WTC11 (cell line): ENCODE results near the gene TCHP.

DNA sequence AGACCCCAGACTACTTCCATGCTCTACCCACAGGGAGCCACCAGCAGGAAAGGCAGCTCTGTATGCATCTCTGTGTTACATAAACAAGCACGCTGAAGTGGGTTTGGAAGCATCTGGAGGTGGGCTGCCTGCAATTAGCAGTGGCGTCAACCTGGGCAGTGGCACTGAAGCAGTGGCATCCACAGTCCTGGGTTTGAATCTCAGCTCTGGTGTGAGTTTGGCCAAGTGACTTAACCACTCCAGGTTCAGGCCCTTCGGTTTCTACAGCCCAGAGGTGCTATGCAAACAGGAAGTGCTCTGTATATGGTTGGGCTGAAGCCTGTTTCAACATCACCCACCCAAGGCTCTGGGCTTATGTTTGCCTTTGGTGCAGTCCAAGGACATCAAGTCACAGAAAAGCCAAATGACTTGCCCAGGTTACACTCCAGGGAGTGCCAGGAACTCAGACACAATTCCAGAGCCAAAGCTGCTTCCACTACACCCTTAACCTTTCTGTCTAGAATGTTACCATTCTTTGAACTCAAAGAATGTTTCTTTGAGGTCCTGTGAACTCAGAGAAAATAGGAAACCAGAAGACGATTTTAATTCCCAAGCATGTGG is 16.0 kb downstream of the GLTP start:
- PRO-cap = no peak

DNA sequence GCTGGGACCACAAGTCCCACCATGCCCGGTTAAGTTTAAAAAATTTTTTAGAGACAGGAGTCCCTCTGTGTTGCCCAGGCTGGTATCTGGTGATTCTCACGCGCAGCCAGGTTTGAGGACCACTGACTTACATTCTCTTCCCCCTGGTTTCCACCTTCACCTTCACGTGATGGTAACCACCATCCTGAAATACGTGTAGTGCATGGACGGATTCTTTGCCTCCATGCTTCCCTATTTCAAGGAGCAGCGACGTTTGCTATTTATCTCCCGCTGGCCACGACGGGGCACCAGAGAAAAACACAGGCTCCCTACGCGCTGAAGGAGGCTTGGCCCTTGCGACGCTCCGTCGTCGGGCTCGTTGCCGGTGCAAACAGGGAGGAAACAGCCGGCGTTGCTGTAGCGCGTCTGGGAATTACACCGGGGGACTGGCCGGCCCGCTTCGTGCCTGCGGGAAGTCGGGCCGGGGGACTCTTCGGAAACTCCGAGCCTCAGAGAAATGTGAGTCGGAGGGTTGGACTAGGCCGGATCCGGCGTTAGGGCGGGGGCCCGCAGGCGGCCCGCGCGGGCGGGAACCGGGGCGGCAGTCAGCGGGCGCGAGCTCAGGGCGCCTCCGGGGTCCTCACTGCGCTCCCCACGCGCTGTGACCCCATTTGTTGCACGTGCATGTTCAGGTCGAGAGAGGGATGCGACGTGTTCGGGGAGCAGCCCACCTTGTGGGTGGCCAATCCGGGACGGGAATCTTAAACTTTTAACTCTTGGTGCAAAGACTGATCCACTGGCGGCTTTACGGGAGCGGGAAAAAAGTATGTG is at the start of gene TCHP:
Gene TCHP, plus strand, starts transcription at position 346 of the 810 bp plus-strand sequence.
- PRO-cap = bidirectional peak, plus-strand start at position 358 of the sequence, minus-strand start at position 427 of the sequence

DNA sequence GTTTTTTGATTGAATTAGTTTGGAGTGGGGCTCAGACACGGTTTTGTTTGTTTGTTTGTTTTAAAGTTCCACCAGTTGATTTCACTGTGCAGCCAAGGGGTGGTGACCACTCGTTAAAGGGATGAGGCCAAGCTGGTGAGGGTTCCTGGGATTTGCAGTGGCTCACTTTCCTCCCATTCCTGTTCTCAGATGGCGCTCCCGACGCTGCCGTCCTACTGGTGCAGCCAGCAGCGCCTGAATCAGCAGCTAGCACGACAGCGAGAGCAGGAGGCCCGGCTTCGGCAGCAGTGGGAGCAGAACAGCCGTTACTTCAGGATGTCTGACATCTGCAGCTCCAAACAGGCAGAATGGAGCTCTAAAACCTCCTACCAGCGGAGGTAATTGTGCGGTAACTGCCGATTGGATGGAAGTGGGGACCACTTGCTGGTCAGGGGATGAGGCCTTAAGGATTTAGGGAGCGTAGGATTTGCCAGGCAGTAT is 2.8 kb downstream of the TCHP start:
- PRO-cap = no peak

GRCh38 chr12:109948022-109949040 is 47.8 kb downstream of the GIT2 start:
- PRO-cap = no peak

DNA sequence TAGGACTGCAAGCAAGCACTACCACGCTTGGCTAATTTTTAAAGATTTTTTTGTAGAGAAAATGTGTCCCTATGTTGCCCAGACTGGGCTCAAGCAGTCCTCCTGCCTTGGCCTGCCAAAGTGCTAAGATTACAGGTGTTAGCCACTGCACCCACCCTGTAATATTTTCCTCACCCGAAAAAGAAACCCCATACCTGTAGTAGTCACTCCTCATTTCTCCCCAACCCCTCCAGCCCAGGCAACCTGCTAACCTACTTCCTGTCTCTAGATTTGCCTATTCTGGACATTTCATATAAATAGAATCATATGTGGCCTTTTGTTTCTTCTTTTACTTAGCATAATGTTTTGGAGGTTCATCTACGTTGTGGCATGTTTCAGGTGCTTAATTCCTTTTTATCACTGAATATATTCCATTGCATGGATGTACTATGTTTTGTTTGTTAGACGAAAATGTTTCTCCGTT is 6.1 kb downstream of the ANKRD13A start:
- PRO-cap = no peak

DNA sequence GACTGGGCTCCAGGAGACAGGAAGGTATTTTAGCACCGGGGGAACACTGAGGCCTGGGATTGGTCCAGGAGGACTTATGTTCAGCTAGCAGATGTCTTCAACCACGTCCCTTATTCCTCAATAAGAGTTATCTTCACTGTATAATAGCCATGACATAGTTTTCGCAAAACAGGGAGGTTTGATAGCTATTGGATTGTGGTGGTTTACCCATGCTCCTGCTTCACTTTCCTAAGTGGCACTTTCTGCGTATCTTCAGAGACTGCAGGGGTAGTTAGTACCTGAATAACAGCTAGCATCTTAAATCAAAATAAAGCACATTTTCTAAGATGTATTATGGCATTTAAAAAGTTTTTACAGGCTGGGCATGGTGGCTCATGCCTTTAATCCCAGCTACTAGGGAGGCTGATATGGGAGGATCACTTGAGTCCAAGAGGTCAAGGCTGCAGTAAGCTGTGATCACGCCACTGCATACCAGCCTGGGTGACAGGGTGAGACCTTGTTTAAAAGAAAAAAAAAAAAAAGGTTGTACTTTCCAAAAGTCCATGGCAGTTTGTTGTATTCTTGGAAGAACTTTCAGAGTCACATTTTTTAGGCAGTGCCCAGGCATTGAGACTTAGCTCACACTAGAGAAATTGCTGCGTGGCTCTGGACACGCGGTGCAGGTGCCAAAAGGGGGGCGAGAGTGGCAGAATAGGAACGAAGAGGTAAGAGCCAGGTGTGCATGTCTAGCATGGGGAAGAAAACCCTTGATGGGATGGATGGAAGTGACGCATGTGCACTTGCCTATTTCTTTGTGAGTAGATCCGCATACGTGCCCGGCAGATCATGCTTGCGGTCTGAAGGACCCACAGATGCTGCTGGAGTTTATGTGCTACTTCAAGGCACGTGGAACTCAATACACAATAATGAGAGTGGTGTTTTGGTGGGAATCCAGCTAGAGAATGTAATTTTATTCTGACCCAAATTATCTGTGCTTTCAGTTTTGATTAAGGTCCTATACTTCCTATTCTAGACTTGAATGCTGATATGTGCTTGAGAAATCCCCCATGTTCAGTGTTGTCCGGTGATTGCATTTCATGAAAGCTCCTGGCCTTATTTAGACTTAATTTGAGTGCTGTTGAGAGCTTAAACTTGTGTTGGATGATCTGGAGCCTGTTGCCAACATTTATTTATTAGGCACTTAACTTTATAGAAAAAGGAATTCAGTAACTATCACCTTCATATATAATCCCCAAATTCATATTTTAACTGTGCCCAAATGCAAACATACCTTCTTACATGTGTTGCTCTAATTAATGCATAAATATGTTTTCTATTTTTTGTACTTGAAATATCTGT is 11.8 kb downstream of the ANKRD13A start:
- PRO-cap = no peak

DNA sequence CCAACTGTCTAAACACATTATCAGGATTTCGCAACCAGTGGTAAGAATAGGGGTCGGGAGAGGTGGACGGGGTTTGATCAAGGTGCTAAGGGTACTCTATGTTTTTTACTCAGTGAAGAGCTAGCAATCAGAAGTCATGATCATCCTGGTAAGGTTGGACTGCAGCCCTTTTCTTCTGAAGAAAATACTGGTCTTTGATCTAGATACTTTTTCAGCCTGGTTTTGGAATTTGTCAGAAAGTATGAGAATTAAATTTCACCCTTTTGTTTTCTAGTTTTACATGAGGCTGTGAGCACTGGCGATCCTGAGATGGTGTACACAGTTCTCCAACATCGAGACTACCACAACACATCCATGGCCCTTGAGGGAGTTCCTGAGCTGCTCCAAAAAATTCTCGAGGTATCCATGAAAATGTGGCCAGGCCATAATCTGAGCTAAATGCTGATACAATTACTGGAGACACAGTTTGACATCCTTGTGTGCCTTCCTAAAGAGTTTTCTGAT is 13.7 kb downstream of the ANKRD13A start:
- PRO-cap = no peak

DNA sequence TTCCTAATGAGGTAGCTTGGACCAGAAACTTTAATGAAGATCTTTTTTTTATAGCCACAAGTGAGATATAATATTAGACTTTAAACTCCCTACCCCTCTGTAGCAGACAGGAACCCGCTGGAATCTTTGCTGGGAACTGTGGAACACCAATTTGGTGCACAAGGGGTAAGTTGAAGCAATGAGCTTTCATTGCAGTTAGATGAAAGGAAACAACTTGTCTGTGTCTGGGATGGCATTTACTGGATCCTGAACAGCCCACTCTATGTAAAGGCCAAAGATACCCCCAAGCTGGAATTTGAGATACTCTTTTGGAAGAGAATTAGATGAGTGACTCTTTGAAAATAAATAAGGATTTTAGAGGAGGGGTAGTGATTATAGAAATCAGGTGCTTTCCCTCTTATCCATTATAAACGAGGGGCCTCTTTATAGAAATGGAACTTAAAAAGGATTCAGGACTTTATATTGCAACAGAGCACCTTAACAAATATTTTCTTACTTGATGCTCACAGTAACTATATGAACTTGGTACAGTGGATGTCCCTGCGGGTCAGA is 20.6 kb downstream of the C12orf76 start:
- PRO-cap = no peak

DNA sequence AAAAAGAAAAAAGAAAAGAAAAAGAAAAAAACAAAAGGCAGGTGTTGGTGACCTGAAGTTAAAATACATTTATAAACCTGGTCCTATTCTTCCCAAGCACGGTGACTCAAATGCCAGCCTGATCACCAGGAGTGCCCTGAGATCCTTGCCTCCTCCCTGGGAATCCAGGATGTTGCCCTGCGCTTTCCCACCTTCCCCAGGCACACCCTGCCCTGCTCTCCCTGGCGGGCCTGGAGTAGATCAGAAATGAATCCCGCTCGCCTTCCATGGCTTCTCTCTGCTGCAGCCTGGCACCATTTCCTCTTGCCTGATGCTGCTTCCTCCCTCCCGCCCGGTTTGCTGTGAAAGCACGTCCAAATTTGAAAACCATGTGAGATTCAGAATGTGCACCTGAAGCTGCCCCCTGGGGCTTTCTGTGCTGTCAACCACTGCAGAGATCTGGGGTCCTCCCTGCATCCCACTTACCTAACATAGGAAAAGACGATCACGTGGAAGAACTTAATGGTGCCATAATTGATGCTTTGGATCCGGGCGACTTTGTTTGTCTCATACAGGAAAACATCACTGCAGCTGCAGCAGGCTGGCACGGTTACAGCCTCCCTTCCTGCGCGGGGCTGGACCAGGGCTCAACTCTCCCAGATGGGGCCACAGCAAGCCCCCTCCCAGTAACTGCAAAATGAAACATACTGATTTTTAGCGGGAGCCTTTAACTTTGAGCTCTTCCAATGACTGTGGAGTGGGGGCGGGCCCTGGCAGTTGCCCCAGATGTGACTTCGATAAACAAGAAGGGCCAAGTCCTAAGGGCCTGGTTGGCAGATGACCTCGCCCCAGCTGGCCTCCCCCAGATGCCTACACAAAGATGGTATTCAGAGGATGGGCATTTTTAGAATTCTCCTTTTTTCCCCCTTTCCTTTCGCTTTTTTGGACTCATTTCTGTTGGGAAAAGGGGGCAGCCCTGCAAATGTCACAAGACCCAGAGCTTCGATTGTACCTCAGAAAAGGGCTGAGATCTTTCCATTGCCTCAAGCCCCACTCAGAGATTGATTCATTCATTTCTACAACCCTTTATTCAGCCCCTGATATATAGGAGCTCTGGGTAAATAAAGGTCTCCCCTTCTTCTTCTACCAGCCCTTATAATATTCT is 25.0 kb upstream of the C12orf76 start:
- PRO-cap = no peak

DNA sequence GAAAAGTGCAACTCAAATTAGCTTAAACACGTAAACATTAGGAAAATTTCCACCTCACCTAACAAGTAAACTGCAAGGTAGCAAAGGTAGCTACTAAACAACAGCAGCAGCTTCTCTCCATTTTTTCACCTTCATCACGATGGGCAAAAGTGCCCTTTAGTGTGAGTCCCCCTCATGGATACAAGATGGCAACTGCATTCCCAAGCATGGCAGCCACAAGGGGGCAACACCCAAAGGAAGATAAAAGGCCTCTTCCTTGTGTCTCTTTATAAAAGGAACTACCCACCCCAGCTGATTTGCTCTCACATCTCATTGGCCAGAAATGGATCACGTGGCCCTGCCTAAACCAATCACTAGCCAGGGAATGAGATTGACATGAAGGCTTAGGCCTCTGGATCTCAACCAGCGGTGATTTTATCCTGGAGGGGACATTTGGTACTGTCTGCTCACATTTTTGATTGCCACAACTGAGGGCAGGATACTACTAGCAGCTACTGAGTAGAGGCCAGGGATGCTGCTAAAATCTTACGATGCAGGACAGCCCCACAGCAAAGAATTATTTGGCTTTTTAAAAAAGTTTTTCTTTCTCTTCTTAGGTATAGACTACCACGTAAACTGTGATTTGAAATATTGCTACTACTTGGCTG is 21.9 kb upstream of the IFT81 start:
- PRO-cap = bidirectional peak, plus-strand start at position 464 of the sequence, minus-strand start at position 242 of the sequence

DNA sequence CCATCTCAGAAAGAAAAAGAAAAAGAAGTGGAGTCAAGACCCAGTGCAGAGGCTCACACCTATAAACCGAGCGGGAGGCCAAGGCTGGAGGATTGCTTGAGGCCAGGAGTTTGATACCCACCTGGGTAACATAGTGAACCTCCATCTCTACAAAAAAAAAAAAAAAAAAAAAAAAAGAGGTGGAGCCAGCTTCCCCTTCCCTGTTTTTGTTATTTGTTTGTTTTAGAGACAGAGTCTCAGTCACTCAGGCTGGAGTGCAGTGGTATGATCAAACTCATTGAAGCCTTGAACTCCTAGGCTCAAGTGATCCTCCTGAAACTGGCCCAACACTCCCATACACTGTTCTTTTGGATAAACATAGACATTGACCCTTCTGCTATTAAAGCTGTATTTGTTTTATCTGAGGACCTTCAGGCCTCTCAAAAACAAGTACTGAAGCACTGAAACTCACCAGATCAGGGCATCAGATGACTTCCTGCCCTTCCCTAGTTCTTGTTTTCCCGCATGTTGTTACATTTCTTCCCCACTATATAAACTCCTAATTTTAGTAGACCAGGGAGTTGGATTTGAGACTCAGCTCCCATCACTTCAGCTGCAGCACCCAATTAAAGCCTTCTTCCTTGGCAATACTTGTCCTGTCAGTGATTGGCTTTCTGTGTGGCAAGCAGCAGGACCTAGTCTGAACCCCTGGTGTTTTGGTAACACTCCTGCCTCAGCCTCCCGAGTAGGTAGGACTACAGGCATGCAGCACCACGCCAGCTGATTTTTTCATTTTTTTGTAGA is 12.7 kb upstream of the IFT81 start:
- PRO-cap = no peak

DNA sequence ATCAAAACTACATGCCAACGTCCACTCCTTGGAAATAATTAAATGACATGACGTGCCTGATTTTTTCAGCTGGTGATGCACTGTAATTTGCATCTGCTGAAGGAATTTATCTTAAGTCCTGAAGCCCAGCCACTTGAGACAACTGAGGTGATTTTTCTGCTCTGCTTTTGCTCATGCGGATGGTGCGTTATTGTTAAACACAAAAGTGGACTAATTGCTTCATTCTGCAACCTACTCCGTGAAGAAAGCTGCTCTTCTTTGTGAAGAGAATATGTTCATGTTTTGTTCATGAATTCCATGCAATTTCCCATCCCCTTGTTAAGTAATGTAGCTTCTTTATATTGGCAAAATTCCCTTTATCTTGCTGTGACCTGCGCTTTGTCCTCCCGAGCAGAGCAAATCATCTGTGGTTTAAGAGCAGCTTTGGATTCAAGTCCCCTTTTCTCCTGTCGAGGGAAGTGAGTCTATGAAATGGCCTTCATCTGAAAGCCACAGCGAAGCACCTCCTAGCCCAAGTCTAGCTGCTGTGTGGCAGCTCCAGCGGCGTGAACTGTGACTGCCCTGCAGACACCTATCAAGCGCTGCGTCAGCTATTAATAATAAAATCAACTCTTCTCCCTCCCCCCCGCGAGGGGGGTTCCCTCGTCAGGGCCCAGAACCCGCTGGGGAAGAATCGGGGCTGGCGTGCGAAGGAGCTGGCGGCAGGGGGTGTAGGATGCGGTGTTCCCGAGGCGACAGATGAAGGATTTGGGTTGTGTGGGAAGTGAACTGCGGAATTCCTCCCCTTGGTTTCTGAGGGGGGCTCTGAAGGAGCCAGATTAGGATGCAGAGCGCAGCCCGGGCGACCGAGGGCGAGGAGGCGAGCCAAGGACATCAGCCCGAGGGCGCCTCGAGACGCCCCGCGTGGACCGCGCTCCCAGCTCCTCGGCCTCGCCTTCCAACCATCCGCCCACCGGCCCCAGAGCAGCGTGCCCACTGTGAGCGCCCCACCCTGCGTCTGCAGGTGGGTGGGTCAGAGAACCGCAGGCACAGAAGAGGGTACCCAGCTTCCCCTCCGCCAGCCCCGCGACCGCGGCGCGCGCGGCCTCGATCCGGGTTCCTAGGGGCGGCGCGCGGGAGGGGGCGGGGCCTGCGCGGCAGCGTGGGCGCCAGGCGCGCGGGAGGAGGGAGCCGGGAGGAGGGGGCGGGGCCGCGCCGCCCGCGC is 683 bp upstream of the ATP2A2 start:
- PRO-cap = bidirectional peak, plus-strand start outside the sequence, minus-strand start at position 1,073 of the sequence

DNA sequence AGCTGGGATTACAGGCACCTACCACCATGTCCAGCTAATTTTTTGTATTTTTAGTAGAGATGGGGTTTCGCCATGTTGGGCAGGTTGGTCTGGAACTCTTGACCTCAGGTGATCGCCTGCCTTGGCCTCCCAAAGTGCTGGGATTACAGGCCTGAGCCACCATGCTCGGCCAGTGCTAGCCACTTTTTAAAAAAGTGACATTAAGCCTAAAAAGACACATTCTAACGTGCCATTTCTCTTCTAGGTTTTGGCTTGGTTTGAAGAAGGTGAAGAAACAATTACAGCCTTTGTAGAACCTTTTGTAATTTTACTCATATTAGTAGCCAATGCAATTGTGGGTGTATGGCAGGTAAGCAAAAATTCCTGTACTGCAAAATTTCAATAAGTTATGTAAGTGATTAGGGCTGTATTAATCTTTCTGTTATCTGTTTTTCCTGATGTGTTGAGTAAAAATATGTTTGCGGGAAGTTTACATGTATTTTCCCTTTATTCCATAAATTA is 10.8 kb downstream of the ATP2A2 start:
- PRO-cap = no peak

GRCh38 chr12:110296252-110296794 is 15.3 kb downstream of the ATP2A2 start:
- PRO-cap = no peak

- PRO-cap = no peak
These were observed 27.1 kb downstream of the ATP2A2 start for GRCh38 chr12:110308122-110308496.

- PRO-cap = no peak
These were observed 51.9 kb downstream of the ATP2A2 start for GRCh38 chr12:110332916-110333470.

GRCh38 chr12:110338804-110339095 is 57.7 kb downstream of the ATP2A2 start:
- PRO-cap = no peak

- PRO-cap = no peak
These were observed 59.6 kb downstream of the ATP2A2 start for GRCh38 chr12:110340605-110341120.

- PRO-cap = no peak
These were observed 56.5 kb downstream of the ANAPC7 start for GRCh38 chr12:110347039-110347391.

DNA sequence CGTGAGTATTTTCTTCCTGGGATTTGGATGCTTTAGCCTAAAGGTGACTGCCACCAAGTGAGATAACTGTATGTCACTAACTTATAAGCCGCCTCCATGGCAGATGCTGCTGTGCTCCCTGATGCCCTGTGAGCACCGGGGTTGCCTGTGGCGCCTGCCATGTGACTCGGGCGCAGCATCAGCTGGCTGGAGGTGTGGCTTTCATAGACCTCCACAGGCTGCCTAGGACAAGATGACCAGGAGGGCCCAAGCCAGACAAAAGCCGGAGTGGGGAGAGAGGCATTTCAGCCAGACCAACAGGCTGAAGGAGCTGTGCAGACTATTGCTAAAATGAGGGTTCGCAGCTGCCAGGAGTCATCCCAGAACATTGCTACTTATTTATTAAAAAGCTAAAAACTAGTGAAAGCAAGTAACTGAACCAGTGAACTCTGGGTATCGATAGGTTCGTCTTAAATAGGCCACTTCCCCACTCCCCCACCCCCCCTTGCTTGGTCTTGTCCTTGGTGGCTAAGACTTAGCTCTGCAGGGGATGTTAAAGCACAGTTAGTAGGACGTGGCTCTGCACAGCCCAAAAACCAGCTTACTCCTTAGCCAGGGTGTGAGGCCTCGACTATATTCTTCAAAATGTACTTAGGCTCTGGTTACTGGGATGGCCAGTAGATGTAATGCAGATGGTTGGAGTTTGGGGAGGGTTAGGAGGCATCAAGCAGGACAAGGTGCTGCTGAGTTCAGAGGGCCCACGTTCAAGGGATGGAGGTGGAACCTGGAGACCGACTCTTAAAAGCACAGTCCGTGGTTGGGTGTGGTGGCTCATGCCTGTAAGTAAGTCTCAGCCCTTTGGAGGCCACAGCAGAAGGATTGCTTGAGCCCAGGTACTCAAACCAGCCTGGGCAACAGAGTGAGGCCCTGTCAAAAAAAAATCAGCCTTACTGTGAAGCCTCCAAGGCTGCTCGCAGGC is 55.4 kb downstream of the ANAPC7 start:
- PRO-cap = no peak